Bronchus fibroblast of lung (primary cell): ENCODE results near the genes C12orf54 and FKBP11.

- RAMPAGE, long total RNA = no peak
These were observed 281.2 kb upstream of the AMIGO2 start for GRCh38 chr12:47360654-47361738.

DNA sequence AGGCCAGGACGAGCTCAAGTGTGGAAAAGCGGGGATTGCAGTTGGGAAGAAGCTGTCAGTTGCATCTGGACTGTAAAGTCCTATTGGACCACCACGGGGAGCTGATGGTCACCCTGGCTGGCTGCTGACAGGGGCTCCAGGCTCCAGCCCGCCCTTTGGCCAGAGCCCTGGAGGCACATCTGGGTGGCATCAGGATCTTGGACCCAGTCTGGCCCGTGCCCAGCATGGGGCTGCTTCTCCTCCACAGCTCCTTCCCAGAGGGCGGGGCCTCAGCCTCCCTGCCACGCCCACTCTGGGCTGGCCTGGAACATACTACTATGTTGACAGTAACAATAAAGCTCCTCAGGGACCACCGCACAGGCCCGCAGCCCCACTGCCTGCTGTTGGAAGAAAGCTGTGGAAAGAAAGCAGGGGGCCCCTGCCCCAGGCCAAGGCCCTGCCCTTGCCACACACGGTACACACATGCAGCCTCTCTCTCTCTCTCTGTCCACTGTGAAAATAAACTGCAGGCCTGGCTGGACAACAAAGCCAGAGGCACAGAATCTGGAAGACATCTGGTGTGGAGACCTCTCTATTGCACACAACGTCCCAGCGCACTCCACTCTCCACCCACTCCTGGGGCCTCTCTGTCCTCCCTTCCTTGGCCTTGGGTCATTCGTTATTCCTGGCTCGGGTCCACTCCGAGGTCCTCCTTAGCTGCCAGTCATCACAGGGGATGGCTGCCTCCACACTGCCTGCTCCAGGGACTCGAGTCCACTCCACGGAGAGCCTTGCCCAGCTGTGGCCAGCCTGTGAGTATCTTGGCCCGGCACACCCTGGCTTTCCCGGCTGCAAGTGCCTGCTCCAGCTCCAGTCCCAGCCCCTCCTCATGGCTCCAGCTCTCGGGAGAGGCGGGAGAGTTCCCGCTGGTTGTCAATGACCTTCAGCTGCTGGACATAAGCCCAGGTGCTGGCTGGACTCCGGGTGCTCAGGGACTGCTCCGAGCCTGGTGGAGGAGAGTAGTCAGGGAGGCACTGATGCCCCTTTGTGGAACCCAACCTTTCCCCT is 11.7 kb upstream of the ENDOU start:
- RAMPAGE, long total RNA = no peak

GRCh38 chr12:47740615-47741248 is 15.4 kb upstream of the ENDOU start:
- RAMPAGE, long total RNA = no peak

DNA sequence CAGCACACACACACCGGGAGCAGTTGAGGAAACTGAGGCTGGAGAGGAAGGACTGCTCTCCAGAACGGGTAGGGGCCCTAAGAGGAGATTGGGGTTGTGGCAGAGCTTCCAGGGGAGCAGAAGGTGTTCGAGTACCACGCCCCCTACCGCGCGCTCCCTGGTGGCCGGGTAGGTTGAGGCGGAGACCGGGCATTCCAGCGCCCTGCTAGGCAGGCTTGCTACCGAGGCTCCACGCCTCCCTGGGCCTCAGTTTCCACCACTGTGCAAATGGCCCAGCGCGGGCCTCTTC is 683 bp upstream of the RAPGEF3 start:
- RAMPAGE, long total RNA = no peak

DNA sequence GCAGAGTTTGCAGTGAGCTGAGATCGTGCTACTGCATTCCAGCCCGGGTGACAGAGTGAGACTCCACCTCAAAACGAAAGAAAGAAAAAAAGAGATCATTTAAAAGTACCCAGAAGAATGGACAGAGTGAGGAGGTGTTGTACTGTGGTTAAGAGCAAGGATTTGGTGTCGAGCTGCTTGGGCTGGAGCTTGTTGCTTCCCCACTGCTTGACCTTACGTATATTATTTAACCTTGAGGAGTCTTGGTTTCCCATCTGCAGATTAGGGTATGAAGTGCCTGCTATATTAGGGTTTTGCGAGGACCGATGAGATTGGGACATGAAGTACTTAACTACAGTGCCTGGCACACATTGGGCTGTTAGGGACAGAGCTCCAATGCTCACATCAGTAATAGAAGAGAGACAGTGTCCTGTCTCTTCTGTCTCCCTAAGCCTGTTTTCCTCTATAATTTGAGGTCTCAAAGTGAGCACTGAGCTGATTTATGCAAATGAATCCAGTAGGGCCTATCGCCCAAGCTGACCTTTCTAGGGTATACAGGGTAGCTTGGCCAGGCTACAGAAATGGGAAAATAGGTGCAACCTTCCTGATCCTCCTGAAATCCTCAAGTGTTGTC is 8.5 kb upstream of the HDAC7 start:
- RAMPAGE, long total RNA = no peak

GRCh38 chr12:47841578-47842244 is 22.0 kb upstream of the HDAC7 start:
- RAMPAGE, long total RNA = no peak

DNA sequence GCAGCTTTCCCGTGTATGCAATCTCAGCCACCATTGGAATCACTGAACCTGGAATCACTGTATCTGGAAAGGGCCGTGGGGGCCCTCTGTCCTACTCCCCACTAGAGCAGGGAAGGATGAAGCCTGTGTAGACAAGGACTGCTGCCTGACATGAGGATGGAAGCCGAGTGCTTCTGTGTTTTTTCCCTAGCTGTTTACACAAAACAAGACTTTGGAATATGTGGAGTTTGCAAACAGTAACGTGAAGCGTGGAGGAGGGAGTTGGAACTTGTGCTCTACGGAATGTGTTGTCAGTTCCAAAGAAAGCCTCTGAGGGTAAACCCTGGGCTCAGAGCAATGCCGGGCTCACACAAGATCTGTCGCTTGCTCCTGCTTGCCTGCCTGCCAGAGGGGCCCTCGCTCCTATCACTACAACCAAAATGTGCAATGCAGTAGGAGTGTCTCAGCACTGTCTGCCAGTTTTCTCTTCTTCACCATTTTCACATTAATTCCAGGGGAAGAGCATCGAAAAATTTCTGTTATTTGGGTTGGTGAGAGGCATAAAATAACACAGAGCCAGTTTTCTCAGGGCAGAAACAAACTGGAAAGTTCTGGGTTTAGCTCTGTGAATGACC is 32.5 kb upstream of the HDAC7 start:
- RAMPAGE, long total RNA = no peak

- RAMPAGE, long total RNA = no peak
These were observed 36.1 kb downstream of the VDR start for GRCh38 chr12:47868578-47869132.

- RAMPAGE, long total RNA = no peak
These were observed 15.8 kb downstream of the VDR start for GRCh38 chr12:47889029-47889393.

- RAMPAGE, long total RNA = no peak
These were observed 1.6 kb downstream of the VDR start for GRCh38 chr12:47903153-47903565.

GRCh38 chr12:47903783-47904455 is 875 bp downstream of the VDR start:
- RAMPAGE, long total RNA = no peak

GRCh38 chr12:48237200-48237674 is 34.1 kb upstream of the OR10AD1 start:
- RAMPAGE, long total RNA = no peak

DNA sequence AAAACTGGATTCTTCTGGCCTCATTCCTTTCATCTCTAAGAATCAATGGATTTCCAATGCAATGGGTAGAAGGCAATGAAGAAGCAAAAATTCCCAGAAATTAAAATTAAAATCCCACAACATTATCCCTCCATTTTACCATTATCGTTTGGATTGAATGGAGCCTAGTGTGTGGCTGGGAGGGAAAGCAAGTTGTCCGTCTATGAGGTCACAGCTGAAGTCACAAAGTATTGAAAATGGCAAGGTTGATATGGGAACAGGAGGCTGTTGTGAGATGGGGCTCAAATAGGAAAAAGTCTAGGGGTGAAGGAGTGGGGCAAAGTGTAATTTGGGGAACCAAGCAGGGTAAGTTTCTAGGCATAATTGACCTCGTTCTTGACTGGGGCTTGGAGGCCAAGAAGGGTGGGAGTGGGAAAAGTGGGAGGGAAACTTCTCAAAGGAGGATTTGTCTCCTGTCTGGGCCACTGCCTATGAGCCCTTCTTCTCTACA is at the start of gene C12orf54:
Gene C12orf54 (plus strand): TSS at position 267 of the 490 bp plus-strand sequence.
- RAMPAGE, long total RNA = no peak

- RAMPAGE, long total RNA = no peak
These were observed 17.4 kb downstream of the KANSL2 start for GRCh38 chr12:48664633-48665035.

DNA sequence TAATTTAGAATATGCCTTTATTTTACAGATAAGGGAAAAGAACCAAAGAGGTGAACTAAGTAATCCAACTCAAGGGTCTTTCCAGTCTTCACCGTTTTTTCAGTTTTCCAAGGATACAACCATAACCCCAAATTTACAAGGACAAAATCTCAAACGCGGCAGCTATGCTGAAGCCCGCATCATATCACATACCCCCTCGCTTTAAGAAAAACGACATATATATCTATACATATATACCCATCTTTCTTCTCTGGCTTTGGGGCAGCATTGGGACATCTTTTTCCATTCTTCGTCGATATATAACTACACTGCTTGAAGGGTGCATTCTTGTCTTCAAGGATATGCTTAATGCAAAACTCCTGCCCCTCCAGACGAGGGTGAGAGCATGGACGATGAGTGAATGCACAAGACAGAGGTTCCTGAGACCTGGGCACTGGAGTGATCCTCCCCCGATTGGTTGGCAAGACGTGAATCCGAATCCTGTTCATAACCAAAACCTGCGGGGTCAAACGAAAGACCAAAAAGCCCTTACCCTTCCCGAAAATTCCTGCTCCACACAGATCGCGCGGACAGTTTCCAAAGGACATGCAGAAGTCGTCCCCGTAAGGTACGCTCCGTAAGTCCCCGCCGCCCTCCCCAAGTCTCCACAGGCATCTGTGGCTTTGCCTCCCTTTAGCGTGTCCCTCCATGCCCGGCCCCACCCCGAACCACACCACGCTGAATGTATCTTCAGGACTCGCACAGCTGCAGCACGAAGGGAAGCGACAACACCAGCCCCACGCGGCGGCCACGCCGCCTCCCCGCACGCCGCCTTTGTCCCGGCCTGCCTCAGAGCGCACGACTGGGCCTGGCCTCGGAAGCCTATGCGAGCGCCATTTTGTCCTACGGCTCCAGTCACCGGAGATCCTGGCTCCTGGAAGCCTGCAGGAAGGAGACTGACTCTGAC is 620 bp downstream of the KANSL2 start:
- RAMPAGE, long total RNA = no peak

- RAMPAGE, long total RNA = no peak
These were observed 9.9 kb upstream of the KANSL2 start for GRCh38 chr12:48691964-48692293.

GRCh38 chr12:48694146-48694756 is 12.2 kb upstream of the KANSL2 start:
- RAMPAGE, long total RNA = no peak

DNA sequence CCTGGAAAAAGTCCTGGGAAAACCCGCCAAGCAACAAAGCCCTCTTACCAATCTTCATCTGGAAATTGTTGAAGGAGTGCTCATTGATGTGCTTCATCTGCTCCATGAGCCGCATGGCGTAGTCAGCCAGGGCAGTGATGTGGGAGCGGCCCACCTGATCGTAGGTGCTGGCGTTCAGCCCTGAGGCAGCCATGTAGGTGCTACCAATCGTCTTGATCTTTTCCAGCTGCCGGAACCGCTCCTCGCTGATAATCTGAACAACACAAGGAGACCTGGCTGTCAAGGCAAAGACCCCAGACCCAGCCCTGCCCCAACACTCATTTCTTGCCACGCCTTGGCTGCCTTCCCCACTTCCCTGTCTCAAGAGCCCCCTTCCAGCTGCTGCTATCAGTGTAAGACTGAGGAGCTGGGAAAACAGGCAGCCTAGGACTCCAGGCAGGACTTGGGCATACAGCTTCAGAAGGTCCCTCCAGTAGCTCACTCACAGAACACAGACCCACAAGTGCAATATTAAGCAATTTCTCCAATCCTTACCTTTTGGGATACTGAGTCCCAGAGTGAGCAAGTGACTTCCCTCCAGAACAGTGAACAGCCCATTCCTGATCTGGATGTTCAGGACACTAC is 18.1 kb downstream of the ADCY6 start:
- RAMPAGE, long total RNA = no peak

- RAMPAGE, long total RNA = no peak
These were observed 1.1 kb downstream of the DDX23 start for GRCh38 chr12:48850865-48851309.

DNA sequence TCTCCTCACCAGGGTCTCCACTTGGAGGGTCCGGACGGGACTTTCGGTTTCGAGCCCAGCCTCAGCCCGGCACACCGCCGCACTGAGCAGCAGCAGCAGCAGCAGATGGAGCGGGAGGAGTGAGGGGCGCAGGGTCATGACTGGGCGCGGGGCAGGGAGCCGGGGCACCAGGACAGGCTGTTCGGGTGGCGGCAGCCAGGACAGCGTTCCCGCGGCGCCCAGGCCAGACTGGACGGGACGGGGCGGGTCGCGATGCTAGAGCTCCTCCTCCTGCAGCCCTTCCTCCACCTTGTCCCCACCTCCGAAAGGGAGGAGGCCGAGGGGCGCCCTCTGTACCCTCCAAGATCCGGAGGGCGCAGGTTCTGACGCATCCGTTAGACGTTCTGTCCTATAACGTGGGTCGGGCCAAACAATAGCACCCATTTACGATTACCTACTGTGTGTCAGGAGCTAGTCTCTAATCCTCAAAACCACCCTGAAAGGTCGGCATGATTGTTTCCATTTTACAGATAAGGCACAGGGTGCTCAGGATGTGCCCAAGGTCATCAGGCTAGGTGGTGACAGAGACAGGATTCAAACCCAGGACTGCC is at the start of gene FKBP11:
Gene FKBP11 (minus strand): TSS at position 202 of the 590 bp plus-strand sequence.
- RAMPAGE, long total RNA = start-site peak on the minus strand centred at position 218 of the sequence, 29 bp wide, 387 and 135 reads in 2 replicates